LUHMES (cell line): ENCODE data around the gene KCNRG.

DNA sequence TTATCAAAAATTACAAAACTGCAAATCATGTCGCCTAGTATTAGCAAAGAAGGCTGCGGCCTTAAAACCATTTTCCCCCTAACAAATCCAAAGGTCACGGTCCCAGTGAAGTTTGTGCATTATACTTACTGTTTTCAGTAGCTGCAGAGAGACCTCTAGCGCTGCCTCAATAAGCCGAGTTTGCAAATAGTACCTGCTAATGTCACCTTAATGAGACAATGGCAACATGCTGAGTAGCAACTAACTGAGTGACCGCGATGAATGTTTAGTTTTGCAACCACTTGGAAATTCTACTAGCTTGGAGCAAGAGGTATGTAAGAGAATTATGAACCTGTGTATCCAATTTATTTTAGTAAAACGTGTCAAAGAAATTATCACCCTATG is 1.2 kb downstream of the KPNA3 start:
- PRO-cap = no peak

DNA sequence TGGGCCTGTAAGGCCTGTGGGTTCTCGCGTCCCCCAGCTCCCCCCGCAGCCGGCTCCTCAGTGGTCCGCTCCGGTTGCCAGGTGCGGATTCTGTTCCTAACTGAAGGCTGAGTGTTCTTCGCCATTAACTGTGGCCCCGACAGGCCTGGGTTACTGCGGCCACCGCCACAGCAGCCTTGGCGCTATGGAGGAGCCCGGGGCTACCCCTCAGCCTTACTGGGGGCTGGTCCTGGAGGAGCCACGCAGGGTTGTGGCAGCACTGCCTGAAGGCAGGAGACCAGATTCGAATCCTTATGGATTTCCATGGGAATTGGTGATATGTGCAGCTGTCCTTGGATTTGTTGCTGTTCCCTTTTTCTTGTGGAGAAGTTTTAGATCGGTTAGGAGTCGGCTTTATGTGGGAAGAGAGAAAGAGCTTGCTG is 45.7 kb downstream of the SPRYD7 start:
- PRO-cap = no peak

DNA sequence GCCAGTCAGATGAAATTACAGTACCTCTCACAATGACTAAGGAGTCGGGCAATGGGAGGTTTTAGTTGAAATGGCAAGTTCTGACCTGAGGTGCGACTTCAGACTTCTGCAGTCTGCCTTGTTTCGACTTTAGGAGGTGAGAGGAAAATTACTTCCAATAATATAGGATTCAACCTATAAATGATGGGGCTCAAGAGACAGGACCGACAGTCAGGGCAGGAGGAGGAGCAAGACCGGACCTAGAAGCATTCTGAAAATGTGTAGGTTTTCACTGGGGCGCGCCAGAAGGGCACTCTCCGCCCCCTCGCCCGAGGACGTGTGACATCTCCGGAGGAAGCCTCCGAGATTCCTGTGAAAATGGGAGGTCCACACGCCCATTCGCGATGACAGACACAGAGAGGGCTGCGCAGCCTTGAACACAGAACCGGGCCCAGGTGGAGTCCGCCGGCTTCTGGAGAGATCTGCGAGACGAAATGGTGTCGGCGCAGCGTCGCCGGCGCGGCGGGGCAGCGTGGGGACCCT is 547 bp downstream of the SPRYD7 start:
- PRO-cap = bidirectional peak, plus-strand start at position 352 of the sequence, minus-strand start at position 261 of the sequence

DNA sequence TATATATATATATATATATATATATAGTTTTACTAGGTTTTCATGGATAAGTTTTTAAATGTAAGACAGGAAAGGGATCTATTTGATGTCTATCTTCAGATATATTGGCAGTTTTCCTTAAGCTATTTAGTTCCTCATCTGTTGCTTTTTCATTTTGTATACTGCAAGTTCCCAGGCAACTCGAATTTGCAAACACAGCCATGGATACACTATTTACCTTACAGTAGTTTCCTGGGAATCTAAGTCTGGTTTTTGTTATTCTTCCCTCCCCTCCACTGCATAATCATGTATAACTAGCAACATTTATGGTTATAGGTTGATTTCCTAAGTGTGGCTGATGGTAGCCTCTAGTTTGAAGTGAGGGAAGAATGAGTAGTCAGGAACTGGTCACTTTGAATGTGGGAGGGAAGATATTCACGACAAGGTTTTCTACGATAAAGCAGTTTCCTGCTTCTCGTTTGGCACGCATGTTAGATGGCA is at the start of gene KCNRG:
KCNRG (plus strand) TSS at position 319 of the 480 bp plus-strand sequence.
- PRO-cap = no peak

DNA sequence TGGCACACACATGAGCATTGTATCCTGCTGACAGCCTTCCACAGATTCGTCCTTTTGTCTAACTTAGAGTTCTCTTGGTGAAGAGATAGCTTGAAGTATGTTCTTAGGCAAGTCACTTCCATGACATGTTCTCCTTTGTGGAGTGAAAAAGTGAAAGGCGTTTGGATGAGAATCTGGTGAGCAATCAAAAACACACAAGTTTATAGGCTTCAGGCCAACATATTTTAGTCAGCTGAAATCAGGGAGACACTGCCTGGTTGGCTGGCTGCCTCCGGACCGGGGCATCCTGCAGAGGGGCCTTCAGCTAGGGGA is 193.1 kb downstream of the KCNRG start:
- PRO-cap = no peak

DNA sequence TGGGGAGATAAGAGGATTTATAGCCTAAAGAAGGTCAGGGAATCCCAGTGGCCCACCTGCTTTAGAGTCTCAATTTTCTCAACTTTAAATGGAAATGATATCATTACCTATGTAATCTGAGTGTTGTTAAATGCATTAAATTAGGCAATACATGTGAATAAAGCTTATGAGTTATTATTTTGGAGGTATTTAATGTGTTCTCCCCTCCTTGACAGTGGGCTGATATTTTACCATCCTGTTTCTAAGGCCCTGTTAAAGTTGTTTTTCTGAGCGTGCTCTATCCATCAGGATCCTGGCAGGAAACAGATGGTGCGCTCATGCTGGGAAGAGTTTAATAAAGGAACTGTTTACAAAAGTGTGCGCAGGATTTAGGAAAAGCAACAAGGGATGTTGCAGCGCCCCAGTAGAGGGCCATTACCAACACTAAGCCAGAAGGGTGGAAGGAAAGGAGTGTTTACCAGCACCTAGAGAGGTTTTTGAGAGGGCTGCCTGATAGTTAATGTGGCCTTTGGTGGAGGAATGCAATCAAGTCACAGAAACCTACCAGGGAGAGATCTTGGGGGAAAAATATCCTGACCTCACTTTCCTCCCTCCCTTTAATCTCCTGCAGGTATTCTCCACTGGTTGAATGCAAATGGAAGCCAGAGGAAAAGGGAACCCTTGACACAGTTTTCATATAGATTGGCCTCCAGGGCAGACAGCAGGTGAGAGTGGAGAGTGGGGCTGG is 374.5 kb downstream of the KCNRG start:
- PRO-cap = bidirectional peak, plus-strand start at position 379 of the sequence, minus-strand start at position 261 of the sequence

GRCh38 chr13:50411407-50411942 is 396.2 kb downstream of the KCNRG start:
- PRO-cap = no peak

GRCh38 chr13:50714789-50715251 is 128.7 kb downstream of the DLEU7 start:
- PRO-cap = no peak

DNA sequence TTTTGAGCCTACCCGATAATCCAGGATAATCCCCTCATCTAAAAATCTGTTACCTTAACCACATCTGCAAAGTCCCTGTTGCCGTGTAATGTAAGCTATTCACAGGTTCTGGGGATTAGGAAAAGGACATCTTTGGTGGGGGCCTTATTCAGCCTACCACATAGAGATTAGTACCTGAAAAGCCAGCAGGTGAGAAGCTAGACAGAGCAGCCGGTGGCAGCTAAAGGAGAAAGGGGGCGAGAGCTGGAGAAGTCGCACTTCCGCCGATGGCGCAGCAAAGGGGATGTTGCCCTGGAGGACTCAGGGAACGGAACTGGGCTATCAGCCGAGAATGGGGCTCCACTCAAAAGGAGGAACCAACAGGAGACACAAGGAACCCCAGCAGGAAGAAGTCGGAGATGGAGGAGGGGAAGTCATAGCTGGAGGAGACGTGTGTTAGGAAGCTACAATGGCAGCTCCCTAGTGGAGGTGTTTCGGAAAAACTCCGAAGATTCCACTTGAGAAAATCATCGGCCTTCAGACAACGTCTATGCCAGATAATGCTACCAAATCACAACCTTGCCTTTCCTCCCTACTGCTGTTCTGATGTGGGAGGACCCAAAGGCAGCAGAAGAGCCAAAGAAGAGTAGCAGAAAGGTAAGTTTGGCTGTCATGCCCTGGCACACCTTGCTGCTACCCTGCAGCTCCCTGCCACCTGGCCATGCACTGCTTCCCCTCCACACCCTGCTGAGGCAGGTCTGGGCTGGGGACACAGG is 128.1 kb downstream of the DLEU7 start:
- PRO-cap = no peak

GRCh38 chr13:50911830-50912590 is 2.4 kb downstream of the RNASEH2B start:
- PRO-cap = no peak

GRCh38 chr13:50990300-50991338 is 81.0 kb downstream of the RNASEH2B start:
- PRO-cap = bidirectional peak, plus-strand start at chr13:50991181, minus-strand start at chr13:50991039

DNA sequence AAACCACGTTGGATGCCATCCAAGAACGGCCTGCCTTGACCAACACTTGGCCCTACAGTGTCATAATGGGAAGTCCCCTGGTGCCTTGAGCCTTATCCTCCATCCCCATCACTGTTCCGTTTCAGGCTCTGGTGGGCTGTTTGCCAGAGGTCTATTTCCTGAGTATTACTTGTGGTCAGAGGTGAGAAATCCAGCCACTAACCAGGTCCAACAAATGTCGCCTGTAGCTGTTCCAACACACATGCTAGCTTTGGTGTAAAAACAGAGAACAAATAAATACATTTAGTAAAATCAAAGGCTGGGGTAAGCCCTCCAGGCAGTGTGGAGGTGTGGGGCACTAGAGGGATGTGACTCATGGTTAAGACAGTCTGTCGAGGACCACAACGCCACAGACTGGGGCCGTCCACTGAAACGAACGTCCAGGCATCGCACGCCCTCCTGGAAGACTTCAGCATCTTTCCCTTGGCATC is 44.6 kb downstream of the C13orf42 start:
- PRO-cap = no peak

GRCh38 chr13:51080592-51081049 is 30.5 kb downstream of the C13orf42 start:
- PRO-cap = no peak

DNA sequence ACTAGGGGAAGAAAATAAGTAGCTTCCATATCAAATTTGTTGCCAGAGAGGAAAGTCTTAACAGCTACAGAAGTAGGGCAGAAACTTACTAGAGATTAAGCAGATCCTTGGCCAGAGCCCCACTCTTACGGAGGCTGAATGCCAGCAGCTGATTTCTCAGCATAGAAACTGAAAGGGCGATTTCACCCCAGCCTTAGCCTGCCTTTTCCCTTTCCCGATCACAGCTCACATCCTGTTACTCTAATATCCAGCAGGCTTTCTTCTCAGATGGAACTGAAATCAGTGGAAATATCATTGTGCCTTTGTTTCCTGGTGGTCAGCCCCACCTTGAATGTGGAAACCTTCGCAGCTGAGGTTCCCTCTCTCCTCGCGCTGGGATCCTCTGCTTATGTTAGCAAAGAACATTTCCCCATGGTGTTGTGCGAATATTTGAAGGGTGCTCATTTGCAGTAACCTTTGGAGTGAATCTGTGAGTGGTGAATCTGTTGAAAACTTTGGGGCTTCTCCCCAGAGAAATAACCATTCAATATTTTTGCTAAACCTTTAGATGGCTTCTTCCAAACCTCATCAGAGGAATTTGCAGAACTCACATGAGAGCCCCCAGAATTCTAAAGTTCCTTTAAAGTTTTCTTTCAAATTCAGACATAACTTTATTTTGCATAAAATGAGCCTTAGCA is 8.5 kb downstream of the FAM124A start:
- PRO-cap = no peak

DNA sequence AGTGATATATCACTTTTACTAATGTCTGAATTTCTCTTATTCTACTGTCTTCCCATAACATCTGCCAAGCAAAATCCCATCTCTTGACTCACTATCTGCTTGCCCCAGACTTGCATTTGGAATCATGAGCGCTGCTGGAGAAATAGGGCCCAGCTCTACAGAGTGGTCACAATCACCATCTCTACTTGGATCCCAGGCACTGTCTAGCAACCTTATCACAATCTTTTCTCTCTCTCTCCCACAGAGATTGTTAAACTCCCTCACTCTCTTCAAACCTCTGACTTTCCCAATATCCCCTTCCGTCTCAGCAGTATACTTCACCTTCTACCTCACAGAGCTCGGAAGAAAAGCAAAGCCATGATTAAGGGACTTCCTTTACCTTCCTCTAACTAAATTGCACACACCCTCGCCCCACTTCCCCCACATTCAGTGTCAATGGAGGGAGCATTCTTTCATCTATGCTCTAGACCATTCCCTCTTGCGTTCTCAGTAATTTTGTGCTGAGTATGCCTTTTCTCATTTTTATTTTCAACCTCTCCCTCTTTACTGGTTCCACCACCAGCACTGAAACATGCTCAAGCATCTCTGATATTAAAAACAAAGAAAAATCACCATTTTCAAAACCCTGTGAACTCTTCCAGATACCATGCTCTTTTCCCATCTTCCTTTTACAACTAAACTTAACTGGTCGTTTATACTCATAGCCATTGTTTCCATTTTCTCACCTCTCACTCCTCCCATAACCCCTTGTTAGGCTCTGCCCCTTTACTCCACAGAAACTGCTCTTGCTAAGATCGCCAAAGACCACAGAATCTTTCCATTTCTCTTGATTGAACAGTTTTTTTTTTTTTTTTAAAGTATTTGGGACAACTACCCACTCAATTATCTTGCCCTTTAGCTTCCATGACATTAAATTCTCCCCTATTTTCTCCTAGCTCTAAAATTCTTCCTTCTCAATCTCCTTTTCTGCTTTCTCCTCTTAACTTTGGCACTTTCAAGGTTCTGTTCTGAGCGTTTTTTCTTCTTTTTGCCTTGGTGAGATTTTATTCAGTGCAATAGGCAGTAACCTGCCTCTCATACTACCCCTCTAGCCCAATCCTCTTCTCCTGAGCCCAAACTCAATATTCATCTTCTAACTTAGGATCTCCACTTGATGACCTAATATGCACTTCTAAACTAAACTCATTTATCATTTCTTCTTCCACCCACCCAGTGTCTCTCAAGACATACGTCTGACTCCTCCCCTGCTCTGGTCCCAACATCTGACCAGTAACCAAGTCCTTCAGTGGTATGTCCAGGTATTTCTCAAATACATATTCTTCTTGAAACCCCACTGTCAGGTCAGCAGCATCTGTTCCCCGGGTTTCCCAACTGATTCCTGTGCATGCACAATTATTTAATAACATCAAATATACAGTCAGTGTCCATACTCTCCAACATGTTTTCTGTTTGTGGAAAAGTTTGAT is 32.5 kb downstream of the SERPINE3 start:
- PRO-cap = no peak

DNA sequence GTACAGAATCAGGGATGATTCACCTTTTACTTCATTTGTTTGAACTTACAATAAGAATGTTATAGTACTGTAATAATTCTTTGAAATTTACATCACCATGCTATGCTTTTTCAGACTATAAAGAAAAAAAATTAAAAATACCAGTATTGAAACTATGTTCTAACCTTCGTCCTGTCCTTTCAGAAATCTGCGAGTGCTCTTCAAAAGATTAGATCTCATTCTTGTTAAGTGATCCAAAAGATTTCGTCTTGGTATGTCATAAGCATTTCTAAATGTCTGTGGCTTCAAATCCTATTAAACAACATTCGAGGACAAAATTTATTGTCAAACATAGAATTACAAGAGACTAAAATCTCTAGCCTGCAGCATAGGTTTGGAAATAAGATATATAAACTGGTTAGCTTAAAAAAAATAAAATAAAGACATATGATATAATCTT is 36.4 kb downstream of the SERPINE3 start:
- PRO-cap = no peak

DNA sequence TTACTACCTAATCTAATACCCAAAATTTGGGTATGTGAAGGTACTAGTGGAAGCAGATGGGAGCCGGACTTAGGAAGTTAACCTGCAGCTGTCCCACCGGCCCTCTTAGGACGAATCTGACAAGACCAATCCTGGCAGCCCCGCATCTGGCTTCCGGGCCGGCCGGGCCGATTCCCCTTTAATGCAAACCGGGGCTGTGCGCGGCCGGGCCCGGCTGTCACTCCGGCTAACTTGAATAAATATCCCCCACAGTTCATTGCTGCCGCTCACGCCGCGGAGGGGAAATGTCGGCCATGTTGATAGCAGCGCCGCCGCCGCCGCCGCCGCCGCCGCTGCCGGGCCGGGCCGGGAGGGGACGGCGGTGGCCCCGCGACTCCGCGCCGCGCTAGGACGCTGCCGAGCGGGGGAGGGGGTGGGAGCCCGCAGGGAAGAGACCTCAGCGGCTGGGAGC is 1.4 kb downstream of the INTS6 start:
- PRO-cap = bidirectional peak, plus-strand start at position 264 of the sequence, minus-strand start at position 180 of the sequence

DNA sequence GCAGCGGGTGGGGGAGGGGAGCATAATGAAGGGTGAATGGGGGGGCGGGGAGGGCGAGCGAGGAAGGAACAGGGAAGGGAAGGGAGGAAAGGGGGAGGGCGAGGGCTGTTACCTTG is 1.1 kb downstream of the INTS6 start:
- PRO-cap = no peak

- PRO-cap = no peak
Measured at GRCh38 chr13:51621464-51622048, 37.3 kb downstream of the WDFY2 start.

GRCh38 chr13:51646001-51646785 is 61.9 kb downstream of the WDFY2 start:
- PRO-cap = no peak